ENCODE data around the genes ERO1A and DDHD1.

- RRBS, result no CpG with 5 or more reads among the region's 6 CpGs
CAGE:
- cytosol, long polyA plus RNA, result no peak
- long polyA plus RNA, result no peak
- nucleus, long polyA plus RNA, result no peak
Observed at GRCh38 chr14:51905587-51906148, 45.3 kb downstream of the GNG2 start.

GRCh38 chr14:51920475-51920908 is 60.1 kb downstream of the GNG2 start:
- RRBS, result no CpG with 5 or more reads among the region's 2 CpGs
CAGE:
- cytosol, long polyA plus RNA, result no peak
- long polyA plus RNA, result no peak
- nucleus, long polyA plus RNA, result no peak

DNA sequence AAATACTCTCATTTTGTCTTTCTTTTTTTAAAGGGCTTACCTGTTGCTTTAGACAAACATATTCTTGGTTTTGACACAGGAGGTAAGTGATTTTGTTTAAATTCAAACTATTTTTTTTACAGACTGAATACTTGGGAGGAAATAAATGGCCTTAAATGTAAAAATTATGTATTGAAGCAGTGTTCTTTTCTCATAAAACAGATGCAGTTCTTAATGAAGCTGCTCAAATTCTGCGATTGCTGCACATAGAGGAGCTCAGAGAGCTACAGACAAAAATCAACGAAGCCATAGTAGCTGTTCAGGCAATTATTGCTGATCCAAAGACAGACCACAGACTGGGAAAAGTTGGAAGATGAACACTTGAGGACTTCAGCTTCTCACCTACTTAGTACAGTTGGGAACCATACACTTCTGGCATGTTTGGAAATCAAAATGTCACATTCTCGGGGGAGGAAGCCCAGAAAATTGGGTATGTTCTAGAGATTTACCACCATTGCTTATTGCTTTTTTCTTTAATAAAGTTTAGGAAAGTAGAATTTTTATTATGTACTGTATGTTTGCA is 14.9 kb downstream of the RTRAF start:
- RRBS, result no CpG with 5 or more reads among the region's 3 CpGs
CAGE:
- cytosol, long polyA plus RNA, result no peak
- long polyA plus RNA, result no peak
- nucleus, long polyA plus RNA, result no peak

- RRBS, result no CpG with 5 or more reads among the region's 60 CpGs
CAGE:
- cytosol, long polyA plus RNA, result no peak
- long polyA plus RNA, result start-site peak on the minus strand at chr14:52067873-52067880, 36 and 50 reads in 2 replicates
- nucleus, long polyA plus RNA, result no peak
Observed at GRCh38 chr14:52067635-52068716, 883 bp downstream of the NID2 start.

DNA sequence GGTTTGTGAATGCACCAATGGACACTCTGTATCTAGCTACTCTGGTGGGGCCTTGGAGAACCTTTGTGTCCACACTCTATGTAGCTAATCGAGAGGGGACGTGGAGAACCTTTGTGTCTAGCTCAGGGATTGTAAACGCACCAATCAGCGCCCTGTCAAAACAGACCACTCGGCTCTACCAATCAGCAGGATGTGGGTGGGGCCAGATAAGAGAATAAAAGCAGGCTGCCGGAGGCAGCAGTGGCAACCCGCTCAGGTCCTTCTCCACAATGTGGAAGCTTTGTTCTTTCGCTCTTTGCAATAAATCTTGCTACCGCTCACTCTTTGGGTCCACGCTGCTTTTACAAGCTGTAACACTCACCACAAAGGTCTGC is 54.0 kb upstream of the NID2 start:
- RRBS, result no CpG with 5 or more reads among the region's 10 CpGs
CAGE:
- cytosol, long polyA plus RNA, result no peak
- long polyA plus RNA, result no peak
- nucleus, long polyA plus RNA, result no peak

GRCh38 chr14:52642291-52643330 is 52.7 kb downstream of the ERO1A start:
- RRBS, result no CpG with 5 or more reads among the region's 6 CpGs
CAGE:
- cytosol, long polyA plus RNA, result start-site peak on the minus strand at chr14:52642737-52642883, 15 and 17 reads in 2 replicates
- long polyA plus RNA, result no peak
- nucleus, long polyA plus RNA, result no peak

DNA sequence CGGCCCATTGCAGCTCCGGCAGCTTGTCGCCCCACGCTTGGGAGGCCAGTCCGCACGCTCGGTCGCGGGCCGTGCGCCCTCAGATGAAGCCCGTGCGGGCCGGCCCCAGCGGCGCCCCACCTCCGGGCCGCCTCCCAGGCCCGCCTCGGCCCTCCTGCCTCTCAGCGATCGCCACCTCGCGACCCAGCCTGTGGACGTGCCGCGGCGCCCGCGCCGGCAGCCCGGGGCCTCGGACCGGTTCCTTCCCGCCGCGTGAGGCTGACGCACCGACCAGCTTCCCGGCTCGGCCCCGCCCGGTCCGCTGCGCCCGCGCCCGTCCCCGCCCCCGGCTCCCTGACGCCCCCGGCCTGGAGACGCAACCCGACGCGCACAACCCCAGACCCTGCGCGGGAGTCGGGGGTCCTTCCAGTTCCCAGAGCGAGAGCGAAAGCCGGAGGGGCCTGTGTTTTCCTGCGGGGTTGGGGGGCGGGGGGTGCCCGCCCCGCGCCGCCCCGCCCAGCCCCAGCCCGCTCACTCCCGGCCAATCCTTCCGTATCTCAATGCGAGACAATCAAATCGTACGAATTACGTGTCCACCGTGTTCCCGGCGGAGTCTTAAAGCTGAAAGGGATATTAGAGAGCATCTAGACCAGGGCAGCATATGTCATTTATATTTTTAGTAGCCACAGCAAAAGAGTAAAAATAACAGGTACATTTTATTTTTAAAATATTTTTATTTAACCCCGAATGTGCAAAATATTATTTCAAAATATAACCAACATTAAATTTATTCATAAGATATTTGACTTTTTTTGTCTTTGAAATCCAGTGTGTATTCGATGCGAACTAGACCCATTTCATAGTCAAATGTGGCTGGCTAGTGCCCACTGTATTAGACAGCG is at the start of gene ERO1A:
TSS of gene ERO1A (minus strand) at position 85 of the 881 bp plus-strand sequence.
- RRBS, result 2% methylated on average over 48 of the region's 83 CpGs
CAGE:
- cytosol, long polyA plus RNA, result start-site peak on the minus strand centred at position 78 of the sequence, 49 bp wide, 135 and 319 reads in 2 replicates
- long polyA plus RNA, result start-site peak on the minus strand centred at position 78 of the sequence, 49 bp wide, 222 and 213 reads in 2 replicates
- nucleus, long polyA plus RNA, result no peak

DNA sequence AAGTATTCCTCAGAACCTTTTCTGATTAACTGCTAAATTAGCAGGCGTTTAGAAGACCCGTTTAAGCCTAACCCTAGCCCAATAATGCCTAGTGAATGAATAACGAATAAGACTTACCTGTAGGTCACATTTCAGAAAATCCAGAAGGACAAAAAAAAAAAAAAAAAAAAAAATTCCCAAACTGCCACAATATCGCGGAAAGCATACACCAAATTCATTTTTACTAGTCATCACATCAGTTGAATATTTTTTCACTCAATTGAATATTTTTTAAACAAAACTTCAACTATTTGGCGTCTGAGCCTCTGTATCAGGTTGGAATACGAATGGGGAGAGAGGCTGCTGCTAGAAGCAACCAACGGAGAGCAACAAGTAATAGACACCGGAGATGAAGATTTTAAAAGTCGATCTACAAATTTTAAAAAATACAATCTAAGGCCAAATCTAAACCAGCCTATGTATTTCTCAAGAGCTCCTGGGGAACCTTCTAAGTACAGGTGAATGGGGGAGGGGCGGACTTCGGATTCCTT is 1.5 kb downstream of the GNPNAT1 start:
- RRBS, result no CpG with 5 or more reads among the region's 12 CpGs
CAGE:
- cytosol, long polyA plus RNA, result no peak
- long polyA plus RNA, result no peak
- nucleus, long polyA plus RNA, result no peak

DNA sequence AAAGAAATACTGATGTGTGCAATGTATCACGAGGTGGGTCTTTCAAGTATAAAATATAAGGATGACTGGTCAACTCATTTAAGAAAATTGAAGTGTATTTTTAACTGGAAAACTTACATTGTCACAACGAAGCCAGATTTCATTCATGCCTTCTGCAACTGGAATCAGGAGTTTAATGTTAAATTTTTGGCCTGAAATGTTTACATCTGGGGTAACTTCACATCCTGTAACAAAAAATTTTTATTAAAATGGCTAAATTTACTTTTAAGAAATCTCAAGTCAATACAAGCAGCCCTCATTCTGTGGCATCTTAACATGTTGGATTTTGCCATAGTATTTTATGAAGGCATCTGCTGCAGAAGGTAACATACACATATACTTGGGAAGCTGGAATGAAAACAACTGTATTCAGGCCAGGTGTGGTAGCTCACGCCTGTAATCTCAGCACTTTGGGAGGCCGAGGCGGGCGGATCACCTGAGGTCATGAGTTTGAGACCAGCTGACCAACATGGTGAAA is 73.3 kb upstream of the GNPNAT1 start:
- RRBS, result no CpG with 5 or more reads among the region's 6 CpGs
CAGE:
- cytosol, long polyA plus RNA, result no peak
- long polyA plus RNA, result no peak
- nucleus, long polyA plus RNA, result no peak

DNA sequence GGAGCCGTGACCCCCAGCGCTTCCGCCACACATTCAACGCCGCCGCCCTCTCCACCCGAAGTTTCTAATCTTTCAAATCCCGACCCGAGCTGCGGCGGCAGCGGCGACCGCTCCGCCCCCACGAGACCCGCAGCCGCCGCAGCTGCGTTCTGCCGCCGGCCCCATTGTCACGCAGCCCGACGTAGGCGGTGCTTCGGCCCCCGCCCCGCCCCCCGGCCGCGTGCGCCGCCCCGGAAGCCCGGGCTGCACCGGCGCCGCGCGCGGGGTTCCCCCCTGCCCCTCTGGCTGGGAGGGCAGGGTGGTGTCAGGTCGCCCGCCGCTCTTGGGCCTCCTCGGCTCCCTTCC is at the start of gene DDHD1:
TSS of gene DDHD1 (minus strand) at position 190 of the 345 bp plus-strand sequence.
- RRBS, result 2% methylated on average over 9 of the region's 46 CpGs
CAGE:
- cytosol, long polyA plus RNA, result no peak
- long polyA plus RNA, result no peak
- nucleus, long polyA plus RNA, result no peak

DNA sequence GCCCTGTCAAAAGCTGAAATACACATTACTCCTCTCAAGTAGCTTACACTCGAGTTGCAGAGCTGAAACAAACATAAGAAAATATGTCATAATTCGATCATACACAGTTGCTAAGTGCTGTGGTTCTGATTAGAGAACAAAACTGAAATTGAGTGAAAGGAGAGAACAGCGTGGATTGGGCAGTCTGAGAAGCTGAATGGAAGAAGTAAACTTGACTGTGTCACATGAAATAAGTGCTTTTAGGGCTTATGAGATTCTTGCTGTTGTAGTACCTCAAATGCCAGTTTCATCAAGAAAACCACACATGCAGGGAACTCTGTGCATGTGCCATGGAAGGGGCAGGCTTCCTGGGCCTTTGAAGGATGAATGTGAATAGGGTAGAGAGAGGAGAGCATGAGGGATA is 7.2 kb downstream of the SAMD4A start:
- RRBS, result no CpG with 5 or more reads among the region's 3 CpGs
CAGE:
- cytosol, long polyA plus RNA, result no peak
- long polyA plus RNA, result no peak
- nucleus, long polyA plus RNA, result no peak

GRCh38 chr14:54599710-54600541 is 33.0 kb downstream of the SAMD4A start:
- RRBS, result no CpG with 5 or more reads among the region's 4 CpGs
CAGE:
- cytosol, long polyA plus RNA, result no peak
- long polyA plus RNA, result no peak
- nucleus, long polyA plus RNA, result no peak

DNA sequence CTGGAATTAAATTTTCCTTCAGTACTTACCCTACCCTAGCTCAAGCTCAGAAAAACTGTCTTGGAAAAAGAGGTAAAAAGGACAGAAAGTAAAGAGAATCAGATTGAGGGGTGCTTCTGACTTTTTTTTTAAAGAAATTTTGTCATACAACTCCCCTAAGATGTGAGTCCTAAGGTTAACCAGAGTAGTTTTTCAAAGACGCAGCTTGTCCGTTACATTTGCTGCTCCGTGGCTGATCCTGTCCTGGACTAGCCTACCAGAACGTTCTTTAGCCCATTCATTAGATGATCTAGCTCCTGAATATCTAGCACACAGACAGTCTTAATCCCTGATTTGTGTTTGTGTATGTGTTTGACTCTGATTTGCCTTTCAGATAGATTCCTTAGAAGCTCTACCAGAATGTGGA is 60.2 kb downstream of the SAMD4A start:
- RRBS, result no CpG with 5 or more reads among the region's 4 CpGs
CAGE:
- cytosol, long polyA plus RNA, result no peak
- long polyA plus RNA, result no peak
- nucleus, long polyA plus RNA, result no peak

DNA sequence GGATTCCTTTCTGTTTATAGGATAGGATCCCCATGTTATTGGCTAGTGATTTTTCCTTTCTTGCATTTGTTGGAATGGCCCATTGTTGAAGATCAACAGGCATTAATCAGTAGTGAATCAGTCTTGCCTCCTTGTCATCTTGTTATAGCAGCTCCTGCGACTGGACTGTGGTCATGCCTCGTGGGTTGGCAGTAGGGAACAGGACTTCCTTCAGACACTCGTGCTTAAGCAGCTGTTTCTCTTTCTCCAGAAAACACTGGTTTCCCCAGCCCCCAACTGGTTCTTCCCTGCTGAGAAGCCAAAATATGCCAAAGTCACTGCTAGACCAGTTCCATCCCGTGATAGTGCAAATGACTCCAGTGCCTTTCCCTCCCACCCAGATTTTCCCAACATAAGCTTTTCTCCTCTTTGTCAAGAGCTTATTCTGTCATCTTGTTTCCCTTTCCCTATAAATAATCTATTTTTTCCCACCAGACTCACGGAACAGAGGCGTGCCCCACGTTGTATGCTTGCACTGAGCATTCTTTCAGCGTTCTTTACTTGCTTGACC is 83.5 kb downstream of the SAMD4A start:
- RRBS, result no CpG with 5 or more reads among the region's 8 CpGs
CAGE:
- cytosol, long polyA plus RNA, result no peak
- long polyA plus RNA, result no peak
- nucleus, long polyA plus RNA, result no peak

DNA sequence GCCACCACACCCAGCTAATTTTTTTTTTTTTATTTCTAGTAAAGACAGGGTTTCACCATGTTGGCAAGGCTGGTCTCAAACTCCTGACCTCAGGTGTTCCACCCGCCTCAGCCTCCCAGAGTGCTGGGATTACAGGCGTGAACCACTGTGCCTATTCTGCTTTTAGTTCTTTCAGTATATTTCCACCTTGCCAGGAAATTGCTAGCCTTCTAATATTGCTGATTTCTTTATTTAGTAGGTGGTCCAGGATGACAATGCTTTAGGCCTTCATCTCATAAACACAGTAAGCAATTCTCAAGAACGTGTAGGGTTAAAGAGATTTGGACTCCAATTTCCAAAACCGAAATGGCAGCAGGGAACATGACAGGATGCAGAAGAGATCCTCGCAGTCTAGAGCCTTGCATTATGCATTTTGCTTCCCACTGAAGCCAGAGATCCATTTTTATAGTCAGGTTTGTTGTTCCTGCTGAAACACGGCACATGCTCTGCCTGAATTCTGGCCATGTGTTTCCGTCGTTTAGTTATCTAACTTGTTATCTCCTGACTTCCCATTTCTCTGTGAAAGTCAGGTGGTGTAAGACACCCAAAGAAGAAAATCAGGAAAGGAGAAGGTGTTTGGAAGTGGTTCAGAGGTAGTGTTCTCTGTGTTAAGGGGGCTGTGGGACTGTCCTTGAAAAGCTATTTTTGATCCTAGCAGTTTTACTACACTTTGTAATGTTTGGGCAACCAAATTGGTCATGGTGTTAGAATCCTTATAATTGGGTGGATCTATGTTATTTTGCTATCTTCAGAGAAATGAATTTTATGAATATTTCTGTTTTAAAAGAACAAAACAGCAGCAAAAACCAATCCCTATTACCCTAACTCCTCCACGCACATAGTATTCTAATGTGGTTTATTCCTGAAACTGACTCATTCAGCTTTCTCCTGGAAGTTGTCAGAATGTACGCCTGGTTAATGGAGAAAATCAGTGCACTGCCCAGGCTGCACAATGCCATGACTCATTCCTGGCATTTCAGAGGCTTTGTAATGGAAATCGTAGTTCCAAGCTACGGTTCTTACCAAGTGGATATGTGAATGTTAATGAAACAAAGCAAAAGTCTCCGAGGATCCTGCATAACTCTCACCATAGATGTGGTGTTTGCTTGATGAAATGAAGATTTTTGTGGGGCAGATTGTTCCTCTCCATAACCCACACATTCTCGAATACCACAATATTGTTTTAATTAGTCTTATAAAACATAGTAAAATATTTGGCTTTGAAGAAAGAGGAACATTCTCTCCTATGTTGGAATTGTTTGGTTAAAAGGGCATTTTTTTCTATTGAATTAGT is 110.1 kb downstream of the SAMD4A start:
- RRBS, result no CpG with 5 or more reads among the region's 14 CpGs
CAGE:
- cytosol, long polyA plus RNA, result no peak
- long polyA plus RNA, result no peak
- nucleus, long polyA plus RNA, result no peak

- RRBS, result no CpG with 5 or more reads among the region's 8 CpGs
CAGE:
- cytosol, long polyA plus RNA, result no peak
- long polyA plus RNA, result no peak
- nucleus, long polyA plus RNA, result no peak
Observed at GRCh38 chr14:54692129-54692786, 125.3 kb downstream of the SAMD4A start.

- RRBS, result no CpG with 5 or more reads among the region's 3 CpGs
CAGE:
- cytosol, long polyA plus RNA, result no peak
- long polyA plus RNA, result no peak
- nucleus, long polyA plus RNA, result no peak
Observed at GRCh38 chr14:54786833-54787346, 115.7 kb downstream of the GCH1 start.

- RRBS, result no CpG with 5 or more reads among the region's 2 CpGs
CAGE:
- cytosol, long polyA plus RNA, result no peak
- long polyA plus RNA, result no peak
- nucleus, long polyA plus RNA, result no peak
Observed at GRCh38 chr14:54844487-54844893, 58.1 kb downstream of the GCH1 start.

- RRBS, result no CpG with 5 or more reads among the region's 10 CpGs
CAGE:
- cytosol, long polyA plus RNA, result no peak
- long polyA plus RNA, result no peak
- nucleus, long polyA plus RNA, result no peak
Observed at GRCh38 chr14:54881080-54881998, 21.3 kb downstream of the GCH1 start.

DNA sequence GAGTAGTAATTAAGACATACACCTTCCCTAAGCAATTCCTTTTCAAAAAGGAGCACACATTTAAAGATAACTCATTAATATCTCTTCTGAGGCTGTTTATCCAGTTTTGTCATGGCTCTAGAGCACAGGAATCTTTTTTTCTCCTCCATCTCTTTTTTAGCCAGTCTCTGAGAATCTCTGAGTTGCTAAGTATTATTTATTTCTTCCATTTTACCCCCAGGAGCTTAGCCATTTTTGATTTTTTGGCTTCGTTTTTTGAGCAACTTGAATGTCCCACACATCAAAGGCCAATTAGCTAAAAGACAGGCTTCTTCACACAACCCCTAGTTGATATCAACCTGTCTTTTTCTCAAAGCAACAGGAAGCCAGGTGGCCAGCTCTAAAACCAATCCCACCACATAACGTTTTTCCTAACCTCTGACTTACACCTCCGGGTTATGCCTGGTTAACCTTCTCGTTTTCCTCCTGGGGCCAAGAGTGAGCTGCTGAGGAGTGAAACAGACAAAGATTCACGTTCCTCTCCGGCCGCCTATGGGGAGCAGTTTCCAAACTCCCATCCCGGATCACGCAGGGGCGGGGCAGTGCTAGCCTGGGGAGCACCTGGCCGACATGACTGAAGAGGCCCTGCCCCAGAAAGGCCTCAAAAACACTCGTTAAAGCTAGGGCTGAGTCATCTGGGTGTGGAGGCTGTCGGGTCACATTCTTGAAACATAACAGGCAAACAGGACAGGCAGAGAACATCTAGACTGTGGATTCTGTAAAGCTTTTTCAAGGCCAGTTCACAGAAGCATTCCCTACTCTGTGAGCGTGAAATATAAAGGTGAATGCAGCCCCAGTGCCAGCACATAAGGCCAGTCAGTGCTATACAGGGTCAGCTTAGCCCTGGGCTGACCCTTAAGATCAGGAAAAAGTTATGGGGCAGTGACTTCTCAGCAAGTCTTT is 26.1 kb upstream of the LGALS3 start:
- RRBS, result 11% methylated on average over 4 of the region's 14 CpGs
CAGE:
- cytosol, long polyA plus RNA, result start-site peak on the minus strand centred at position 612 of the sequence, 81 bp wide, 9 and 13 reads in 2 replicates
- long polyA plus RNA, result start-site peak on the minus strand centred at position 631 of the sequence, 91 bp wide, 12 and 5 reads in 2 replicates
- nucleus, long polyA plus RNA, result start-site peak on the minus strand centred at position 575 of the sequence, 162 bp wide, 18 and 7 reads in 2 replicates